Peripheral blood mononuclear cell (primary cell): ENCODE results near the gene SFRP4.

DNA sequence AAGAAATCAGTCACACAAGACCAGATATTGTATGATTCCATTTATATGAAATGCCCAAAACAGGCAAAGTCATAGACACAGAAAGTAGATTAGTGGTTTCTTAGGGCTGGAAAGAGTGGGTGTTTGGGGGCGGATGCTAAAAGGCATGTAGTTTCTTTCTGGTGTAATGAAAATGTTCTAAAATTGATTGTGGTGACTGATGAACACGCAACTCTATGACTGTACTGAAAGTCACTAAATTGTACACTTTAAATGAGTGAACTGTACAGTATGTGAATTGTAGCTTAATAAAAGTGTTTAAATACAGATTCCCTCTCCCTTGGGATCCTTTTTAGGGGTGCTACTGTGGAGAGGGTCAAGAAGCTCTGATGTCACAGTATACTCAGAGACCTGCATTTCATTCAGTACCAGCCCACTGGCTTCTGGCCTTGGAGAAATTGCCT is 46.4 kb downstream of the AOAH start:
- PRO-cap, 8 experiments = peak in 2 of 8 experiments; most common plus-strand start position 180 of the sequence (in 2)

GRCh38 chr7:36726353-36726703 is 2.0 kb upstream of the AOAH start:
- PRO-cap, 8 experiments = no peak in any of the 8 experiments

DNA sequence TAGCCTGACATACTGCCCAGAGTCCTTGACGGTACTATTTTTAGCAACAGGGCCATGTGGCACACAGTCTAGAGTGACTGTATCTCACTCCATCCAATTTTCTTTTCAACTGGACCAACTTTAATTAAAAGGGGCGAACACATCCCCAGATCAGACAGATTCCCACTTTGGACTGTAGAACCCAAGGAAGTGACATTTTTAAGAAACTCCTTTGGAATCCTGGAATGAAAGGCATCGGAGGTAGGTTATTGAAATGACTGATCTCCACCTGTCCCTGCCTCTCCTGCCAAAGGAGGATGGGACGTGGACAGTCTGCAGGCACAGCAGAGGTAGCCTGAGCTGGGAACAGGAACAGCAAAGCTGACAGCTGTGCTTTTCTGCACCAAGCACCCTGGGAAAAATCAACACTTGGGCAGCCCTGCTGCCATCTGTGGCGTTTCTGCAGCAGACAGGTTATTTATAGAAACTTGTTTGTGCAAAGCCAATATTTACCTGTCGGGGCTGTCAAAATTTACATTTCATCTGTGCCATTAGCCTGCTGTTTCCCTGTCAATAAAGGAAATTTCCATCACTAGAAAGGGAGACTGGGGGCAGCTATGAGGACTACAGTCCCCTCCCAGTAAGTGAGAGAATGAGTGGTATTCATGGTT is 221.6 kb upstream of the AOAH start:
- PRO-cap, 8 experiments = no peak in any of the 8 experiments

- PRO-cap, 8 experiments = no peak in any of the 8 experiments
Observed at GRCh38 chr7:36971402-36971967, 247.2 kb upstream of the AOAH start.

DNA sequence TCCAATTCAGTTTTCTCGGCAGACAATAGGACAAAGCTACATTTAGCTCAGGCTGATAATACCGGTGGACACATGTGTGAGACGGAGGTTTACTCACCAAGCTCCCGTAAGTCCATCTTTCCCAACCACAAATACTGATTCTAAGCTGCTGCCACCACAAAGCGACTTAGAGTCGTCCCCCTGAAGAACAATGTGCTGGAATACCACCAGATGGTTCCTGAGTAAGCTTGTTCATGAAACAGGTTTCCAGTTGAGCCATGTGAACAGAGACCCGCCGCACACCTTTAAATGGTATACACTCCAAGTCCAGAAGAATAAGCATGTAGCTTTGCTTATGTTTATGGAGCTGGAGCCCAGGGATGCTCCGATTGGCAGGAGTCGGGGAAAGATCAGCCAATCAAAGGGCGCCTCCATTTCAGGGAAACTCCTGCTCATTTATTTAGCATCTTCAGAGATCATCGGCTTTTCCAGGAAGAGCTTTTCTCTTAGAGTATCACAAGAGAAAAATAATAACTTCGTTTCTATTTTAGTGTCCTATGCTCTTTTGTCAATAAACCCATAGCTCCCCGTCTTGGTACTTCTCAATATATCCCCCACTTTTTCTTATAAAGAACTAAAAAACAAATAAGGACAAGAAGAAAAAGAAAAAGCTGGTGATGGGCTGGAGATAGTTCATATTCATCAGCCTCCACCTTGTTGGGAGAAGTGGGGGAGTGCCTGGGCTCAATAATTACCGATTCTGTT is 261.7 kb upstream of the AOAH start:
- PRO-cap, 8 experiments = no peak in any of the 8 experiments

DNA sequence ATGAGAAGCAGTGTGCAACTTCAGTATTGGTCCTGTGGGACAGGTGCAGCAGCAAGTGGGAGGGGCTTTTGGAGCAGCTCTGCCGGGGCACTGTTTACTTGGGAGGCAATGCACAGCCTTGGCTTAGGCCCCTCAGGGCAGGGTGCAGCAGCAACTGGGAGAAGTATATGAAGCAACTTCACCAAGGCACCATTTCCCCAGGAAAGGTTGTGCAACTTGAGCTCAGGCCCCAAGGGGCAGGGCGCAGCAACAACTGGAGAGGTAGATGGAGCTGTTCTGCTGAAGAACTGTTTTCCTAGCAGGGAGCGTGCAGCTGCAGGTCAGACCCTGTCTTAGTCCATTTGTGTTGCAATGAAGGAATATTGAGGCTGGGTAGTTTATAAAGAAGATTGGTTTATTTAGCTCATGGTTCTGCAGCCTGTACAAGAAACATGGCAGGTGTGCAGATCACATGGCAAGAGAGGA is 10.7 kb downstream of the GPR141 start:
- PRO-cap, 8 experiments = no peak in any of the 8 experiments

DNA sequence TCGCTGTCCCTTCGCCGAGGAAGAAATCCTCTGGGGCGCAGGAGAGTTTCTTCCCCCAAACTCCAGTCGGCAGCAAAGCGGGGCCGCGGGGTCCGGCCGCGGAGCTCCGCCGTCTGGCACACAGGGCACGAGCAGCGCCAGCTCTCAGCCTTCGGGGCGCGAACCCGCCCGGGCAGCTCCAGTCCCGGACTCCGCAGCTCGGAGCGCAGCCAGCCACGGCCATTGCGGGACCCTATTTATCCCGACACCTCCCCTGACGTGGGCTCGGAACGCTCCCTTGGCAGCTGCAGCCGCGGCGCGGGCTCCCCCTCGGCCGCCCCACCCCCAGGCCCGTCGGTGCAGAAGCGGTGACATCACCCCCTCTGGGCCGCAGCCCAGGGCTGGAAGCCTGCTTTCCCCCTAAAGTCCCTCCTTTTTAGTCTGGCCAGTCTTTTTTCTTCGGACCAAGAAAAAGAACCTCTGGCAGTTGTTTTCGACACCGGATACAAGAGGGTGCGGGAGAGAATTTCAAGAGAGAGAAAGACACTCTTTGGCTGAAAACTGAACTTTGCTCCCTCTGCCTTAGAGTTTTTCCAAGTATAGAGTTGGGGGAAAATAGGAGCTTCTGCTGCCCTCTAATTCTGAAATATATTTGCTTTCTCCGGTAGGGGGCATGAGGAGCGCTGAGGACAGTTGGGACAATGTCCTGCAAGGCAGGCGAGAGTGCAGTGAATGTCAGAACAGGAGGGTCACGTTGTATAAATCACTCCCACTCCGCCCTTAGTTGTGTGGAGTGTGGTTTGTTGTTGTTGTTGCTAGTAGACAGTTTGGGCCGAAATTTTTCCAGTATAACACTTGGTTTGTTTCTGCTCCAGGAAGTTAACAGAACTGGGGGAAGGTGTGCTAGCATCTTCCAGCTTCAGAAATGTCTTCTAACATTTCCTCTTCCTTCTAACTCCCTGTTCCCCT is at the start of gene SFRP4:
Gene SFRP4, minus strand, starts transcription at position 211 of the 948 bp plus-strand sequence.
- PRO-cap, 8 experiments = no peak in any of the 8 experiments

- PRO-cap, 8 experiments = no peak in any of the 8 experiments
Observed at GRCh38 chr7:38215625-38216252, 37.7 kb downstream of the STARD3NL start.

GRCh38 chr7:38318557-38319454 is 140.8 kb downstream of the STARD3NL start:
- PRO-cap, 8 experiments = no peak in any of the 8 experiments

DNA sequence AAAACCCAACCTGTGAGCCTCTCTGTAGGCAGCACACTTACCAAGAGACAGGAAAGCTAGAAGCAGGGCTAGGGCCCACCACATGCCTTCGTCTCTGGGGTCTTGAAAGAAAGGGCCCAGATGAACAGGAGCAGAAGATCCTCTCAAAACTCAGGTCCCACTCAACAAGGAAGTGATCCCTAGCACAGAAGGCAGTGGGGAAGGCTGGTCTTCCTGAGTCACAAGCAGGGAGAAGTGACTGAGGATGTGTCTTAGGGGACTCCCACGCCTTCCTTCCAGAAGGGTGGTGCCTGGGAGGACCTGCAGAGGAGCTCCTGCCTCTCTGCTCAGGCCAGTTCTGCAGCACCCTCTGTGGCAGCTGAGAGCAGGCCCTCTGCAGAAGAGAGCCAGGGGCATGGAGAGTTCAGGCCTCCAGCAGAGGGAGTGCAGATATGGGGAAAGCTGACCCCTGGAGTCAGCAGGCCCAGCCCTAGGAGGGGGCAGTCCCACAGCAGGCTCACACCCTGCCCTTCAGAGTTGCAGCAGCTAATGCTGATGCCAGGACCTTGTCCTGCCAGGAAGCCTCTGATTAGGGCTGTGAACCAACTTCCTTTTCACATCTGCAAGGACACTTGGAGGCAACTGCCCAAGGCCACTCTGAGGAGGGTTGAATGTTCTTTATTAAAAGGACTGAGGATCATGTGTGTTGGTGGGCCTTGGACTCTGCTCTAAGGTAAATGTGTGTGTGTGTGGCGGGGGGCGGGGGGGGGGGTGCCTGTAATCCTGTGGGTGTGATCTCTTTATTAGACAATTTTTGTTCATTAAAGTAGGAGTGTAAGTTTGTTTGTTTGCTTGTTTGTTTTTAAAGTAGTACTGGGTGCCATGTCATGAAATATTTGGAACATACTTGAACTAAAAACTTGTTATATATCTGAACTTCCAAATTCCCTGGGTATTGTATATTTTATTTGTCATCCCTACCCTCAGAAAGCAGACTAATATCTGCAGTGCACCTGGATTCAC is 163.3 kb downstream of the STARD3NL start:
- PRO-cap, 8 experiments = no peak in any of the 8 experiments

- PRO-cap, 8 experiments = peak in 7 of 8 experiments; most common plus-strand start chr7:38359173 (in 3); most common minus-strand start chr7:38359131 (in 6)
Observed at GRCh38 chr7:38358232-38359270, 180.5 kb downstream of the STARD3NL start.

DNA sequence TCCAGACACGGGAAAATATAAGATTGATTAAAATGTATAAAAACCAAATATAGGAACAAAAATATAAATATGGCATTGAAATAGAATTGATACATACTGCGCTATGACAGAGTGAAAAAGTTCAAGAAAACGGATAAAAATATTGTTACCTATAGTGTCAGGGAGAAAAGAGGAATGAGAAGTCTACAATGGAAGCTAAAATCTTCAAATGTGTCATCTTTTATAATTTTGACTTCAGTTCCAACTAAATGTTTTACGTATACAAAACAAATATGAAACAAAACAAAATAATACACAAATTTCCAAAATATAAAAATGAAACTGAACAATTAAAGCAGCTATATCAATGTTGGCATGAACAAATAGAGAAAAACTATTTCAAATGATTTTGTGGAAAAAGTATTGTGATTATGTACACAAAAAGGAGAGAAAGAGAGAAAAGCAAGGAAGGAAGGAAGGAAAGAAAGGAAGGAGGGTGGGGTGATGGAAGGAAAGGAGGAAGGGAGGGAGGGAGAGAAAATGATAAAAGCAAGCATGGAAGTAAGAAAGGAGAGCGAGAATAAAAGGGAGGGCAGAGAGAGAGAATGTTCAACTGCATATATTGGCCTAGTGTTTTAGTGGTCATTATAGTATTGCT is 188.6 kb downstream of the STARD3NL start:
- PRO-cap, 8 experiments = no peak in any of the 8 experiments

DNA sequence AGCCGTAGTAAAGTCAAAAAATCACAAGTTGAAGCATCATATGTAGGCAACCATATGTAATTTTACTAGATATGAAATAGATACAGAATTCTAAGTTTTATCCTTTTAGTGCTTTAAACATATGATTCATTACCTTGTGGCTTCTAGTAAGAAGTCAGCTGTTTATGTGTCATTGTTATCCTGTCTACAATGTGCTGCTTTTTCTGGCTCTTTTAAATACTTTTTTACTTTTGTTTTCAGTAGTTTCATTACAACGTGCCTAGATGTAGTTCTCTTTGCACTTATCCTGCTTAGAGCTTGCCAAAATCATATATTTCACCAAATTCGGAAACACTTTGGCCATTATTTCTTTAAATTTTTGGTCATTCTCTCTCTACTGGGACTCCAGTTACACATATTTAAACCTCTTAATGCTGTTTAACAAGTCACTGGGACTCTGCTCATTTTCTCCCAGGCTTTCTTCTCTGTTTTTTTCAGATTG is 26.4 kb downstream of the YAE1 start:
- PRO-cap, 8 experiments = no peak in any of the 8 experiments

- PRO-cap, 8 experiments = peak in 8 of 8 experiments; most common plus-strand start chr7:39733573 (in 8); most common minus-strand start chr7:39733310 (in 8)
Observed at GRCh38 chr7:39732617-39733828, 109.7 kb downstream of the RALA start.

DNA sequence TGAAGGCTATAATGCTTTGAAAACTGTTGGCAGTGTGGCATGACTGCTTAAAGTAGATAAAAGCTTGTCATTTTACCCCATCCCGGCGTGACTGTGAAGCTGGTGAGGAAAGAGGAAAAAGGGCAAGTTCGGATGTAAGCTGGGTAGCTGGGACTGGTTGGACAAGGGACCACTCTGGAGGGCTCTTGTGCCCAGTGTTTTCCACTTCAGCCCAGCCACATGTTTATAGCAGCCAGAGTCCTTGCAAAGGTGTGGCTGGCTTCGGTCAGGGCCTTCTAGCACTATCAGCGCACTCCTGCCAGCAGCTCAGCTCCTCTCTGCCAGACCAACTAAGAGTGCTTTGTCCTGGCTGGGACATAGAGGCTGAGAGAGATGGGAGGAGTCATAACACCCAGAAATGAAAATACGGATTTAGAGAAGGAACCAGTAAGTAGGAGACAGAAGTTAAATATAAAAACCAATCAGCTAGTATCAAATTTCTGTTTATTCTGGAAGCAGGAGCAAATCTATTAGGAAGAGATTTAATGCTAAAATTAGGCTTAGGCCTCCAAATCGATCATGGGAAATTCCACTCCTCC is 134.9 kb downstream of the RALA start:
- PRO-cap, 8 experiments = no peak in any of the 8 experiments

- PRO-cap, 8 experiments = peak in 5 of 8 experiments; most common plus-strand start chr7:39985860 (in 4)
Observed at GRCh38 chr7:39985551-39986075, 35.6 kb downstream of the CDK13 start.

DNA sequence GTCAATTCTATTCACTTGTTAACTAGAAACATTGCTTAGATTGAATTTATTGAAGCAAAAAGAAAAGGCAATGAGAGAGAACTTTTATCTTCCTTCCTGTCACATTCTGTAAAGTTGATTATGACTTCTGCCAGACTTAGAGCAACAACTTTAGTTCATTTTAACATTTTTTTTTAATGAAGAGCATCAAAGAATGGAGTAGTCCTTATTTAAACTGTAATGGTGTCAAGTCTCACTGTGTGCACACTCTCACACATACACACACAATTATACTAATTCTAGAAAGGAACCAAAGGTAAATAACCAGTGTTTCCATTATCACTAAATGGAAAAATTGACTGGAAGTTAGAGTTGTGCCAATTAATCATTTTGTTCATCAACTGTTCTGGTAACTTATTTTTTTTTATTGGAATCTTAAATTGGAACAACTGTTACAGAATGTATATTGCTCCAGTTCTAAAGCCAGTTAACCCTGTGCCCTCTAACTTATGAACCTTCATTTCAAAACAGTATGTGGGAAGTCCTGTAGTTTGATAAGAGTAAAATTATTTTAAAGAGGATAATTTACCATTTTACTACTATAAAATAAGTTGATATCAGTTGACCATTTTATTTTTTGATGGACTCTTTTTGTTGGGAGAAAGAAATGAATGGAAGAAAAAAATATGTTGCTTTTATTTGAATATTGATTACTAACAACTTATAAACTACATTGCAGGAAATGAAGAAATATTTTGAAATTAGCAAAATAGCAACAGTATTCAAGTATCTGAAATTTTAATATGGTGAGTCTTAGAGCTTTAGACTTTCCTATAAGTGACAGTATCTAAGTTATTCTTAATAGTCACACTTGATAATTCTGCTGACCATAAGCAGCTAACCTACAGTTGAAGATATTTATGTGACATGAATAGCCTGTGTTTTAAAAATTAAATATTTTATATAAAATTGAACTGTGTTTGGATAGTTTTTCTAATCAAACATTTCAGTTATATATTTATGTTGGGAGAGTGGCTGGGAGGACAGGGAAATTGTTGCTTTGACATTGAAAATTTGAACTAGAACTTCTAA is 37.9 kb downstream of the MPLKIP start:
- PRO-cap, 8 experiments = no peak in any of the 8 experiments

DNA sequence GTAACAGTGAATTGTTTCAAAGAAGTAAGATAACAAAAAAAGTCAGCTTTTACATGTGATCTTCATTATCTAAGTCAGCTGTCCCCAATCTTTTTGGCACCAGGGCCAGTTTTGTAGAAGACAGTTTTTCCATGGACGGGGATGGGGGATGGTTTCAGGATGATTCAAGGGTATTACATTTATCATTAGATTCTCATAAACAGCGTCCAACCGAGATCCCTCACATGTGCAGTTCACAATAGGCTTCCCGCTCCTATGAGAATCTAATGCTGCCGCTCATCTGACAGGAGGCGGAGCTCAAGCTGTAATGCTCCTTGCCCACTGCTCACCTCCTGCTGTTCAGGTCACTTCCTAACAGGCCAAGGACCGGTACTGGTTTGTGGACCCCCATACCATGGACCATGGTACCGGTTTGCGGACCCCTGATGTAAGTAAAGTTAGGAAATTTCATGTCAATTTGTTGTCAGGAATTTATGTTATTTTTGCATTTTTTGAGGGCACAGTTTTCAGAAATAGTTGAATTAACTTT is 607.5 kb downstream of the SUGCT start:
- PRO-cap, 8 experiments = no peak in any of the 8 experiments

DNA sequence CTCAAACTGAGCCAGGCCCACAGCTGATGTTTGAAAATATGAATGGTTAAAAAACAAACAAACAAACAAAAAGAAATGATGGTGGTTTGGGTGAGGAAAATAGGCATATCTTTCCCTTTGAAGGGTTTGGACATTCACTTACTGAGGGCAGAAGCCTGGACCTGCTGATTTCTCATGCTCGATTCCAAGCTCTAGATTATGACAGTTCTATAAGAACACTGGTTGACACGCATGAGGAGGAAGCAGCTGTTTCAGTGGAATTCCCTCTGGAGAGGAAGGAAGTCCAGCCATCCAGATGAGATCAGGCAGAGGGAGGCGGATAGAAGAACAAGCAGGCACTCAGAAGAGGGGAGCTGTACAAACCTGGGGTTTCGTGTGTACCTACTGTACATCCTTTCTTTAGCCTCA is 692.0 kb downstream of the INHBA start:
- PRO-cap, 8 experiments = no peak in any of the 8 experiments

GRCh38 chr7:41414297-41414678 is 288.6 kb downstream of the INHBA start:
- PRO-cap, 8 experiments = no peak in any of the 8 experiments